H7 (cell line): ENCODE data around the gene KRTAP5-2.

DNA sequence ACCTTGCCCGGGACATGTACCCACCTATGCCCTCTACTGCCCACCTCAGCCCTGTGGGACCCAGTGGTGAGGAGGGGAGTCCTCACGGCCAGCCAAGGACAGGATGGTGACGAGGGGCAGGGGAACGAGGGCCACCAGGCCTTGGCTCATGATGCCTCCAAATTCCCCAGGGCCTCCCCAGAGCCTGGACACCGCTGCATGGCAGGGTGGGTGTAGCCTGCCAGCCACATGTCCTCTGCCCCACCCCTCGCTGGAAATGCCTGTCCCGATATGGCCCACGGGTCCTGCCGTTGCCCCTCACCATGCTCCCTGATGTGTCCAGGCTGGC lies 26.2 kb downstream of the TSPAN4 start:
- RAMPAGE, long total RNA: no peak

DNA sequence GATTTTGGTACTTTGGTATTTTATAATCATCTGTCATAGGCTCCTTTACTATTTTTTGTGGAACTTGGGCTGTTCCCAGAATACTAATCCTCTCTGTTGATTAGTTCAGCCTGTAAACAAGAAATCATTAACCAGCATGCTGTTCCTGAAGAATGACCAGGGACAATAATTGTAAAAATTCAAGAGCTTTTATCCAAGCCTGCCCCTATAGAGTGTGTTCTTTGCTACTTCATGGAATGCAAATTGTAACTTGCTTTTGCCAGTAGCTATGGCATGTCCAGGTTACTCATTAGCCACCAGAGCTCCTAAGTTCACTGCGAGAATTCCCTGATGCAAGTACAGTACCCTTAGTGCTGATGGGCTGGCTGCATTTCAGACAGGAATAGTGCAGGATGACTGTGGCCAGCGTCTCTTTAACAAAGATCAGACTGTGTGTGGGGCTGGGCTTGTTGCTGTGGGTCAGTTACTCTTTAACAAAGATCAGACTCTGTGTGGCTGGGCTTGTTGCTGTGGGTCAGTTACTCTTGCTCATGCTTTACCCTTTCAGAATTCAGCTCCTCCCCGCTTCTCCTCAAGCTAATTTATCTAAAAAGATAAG lies 26.7 kb downstream of the AP2A2 start:
- RAMPAGE, long total RNA: no peak

DNA sequence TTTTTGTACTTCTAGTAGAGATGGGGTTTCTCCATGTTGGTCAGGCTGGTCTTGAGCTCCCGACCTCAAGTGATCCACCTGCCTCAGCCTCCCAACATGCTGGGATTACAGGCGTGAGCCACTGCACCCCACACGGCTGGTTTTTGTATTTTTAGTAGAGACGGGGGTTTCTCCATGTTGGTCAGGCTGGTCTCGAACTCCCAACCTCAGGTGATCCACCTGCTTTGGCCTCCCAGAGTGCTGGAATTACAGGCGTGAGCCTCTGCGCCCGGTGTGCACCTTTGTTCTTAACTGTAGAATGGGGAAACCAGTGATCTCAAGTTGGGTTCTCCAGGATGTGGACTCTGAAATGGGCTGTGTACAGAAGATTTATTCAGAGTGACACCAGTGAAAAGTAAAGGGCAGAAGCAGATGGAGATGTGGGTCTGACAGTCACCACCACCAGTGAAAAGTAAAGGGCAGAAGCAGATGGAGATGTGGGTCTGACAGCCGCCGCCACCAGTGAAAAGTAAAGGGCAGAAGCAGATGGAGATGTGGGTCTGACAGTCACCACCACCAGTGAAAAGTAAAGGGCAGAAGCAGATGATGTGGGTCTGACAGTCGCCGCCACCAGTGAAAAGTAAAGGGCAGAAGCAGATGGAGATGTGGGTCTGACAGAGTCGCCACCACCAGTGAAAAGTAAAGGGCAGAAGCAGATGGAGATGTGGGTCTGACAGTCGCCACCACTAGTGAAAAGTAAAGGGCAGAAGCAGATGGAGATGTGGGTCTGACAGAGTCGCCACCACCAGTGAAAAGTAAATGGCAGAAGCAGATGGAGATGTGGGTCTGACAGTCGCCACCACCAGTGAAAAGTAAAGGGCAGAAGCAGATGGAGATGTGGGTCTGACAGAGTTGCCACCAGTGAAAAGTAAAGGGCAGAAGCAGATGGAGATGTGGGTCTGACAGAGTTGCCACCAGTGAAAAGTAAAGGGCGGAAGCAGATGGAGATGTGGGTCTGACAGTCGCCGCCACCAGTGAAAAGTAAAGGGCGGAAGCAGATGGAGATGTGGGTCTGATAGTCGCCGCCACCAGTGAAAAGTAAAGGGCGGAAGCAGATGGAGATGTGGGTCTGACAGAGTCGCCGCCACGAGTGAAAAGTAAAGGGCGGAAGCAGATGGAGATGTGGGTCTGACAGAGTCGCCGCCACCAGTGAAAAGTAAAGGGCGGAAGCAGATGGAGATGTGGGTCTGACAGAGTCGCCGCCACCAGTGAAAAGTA lies 35.4 kb downstream of the AP2A2 start:
- RAMPAGE, long total RNA: no peak

GRCh38 chr11:1008131-1008637 lies 28.3 kb downstream of the MUC6 start:
- RAMPAGE, long total RNA: no peak

DNA sequence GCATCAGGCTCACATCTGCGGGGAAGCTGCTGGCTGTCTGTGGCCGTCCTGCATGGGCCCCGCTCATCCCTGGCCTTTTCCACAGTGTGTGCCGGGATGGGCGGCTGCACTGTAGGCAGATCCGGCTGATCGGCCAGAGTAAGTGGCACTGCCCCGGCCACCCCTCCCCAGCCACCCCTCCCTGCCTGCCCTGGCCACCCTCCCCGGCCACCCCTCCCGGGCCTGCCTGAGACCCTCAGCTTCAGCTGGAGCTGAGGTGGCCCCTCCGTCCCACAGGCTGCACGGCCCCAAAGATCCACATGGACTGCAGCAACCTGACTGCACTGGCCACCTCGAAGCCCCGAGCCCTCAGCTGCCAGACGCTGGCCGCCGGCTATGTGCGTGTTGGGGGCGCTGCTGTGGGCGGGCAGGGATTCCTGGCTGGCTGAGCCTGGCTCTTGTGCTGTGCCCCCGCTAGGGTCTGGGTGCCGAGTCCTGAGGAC lies 49.0 kb upstream of the MUC6 start:
- RAMPAGE, long total RNA: no peak

DNA sequence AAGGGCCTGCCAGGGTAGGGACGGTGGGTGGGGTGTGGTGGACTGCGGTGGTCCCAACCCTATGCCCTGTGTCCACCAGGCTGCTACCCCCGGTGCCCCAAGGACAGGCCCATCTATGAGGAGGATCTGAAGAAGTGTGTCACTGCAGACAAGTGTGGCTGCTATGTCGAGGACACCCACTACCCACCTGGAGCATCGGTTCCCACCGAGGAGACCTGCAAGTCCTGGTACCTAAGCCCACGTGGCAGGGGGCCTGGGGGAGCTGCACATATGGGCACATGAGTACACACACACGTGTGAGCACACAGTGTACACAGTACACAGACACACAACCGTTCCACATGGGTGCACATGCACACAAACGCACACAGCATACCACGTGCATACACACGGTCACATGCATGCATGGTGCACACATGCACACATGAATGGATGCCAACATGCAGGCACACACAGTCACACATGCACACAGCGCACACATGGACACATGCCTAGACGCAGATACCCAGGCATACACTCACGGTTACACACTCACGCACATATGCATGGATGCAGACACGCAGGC lies 54.2 kb upstream of the MUC6 start:
- RAMPAGE, long total RNA: no peak

- RAMPAGE, long total RNA: no peak
Measured at GRCh38 chr11:1093721-1094445, 57.4 kb upstream of the MUC6 start.

GRCh38 chr11:1299600-1300485 lies 9.6 kb downstream of the TOLLIP start:
- RAMPAGE, long total RNA: no peak

GRCh38 chr11:1307215-1307752 lies 2.1 kb downstream of the TOLLIP start:
- RAMPAGE, long total RNA: no peak

GRCh38 chr11:1351329-1351952 lies 38.3 kb upstream of the BRSK2 start:
- RAMPAGE, long total RNA: no peak

DNA sequence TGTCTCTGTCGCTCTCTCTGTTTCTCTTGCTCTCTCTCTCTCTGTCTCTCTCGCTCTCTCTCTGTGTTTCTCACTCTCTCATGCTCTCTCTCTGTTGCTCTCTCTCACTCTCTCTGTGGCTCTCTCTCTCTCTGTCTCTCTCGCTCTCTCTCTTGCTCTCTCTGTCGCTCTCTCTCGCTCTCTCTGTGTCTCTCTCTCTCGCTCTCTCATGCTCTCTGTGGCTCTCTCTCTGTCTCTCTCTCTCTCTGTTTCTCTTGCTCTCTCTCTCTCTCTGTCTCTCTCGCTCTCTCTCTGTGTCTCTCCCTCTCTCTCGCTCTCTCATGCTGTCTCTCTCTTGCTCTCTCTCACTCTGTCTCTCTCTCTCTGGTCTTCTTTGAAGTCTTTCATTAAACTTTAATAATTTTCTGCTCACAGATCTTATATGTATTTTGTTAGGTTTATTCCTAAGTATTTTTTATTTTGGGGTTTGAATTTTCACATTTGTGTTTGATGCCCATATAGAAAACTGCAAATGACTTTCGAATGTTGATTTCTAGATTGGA lies 33.0 kb upstream of the BRSK2 start:
- RAMPAGE, long total RNA: no peak

GRCh38 chr11:1460301-1461289 lies 26.0 kb downstream of the MOB2 start:
- RAMPAGE, long total RNA: no peak

GRCh38 chr11:1514434-1515150 lies 28.0 kb upstream of the MOB2 start:
- RAMPAGE, long total RNA: no peak

GRCh38 chr11:1532727-1533337 lies 39.2 kb downstream of the DUSP8 start:
- RAMPAGE, long total RNA: no peak

- RAMPAGE, long total RNA: no peak
Measured at GRCh38 chr11:1572948-1573184, 795 bp upstream of the DUSP8 start.

GRCh38 chr11:1573355-1573936 lies 1.4 kb upstream of the DUSP8 start:
- RAMPAGE, long total RNA: no peak

GRCh38 chr11:1598111-1598448 lies at the start of gene KRTAP5-2:
Gene KRTAP5-2, minus strand, starts transcription at chr11:1598294.
- RAMPAGE, long total RNA: no peak

DNA sequence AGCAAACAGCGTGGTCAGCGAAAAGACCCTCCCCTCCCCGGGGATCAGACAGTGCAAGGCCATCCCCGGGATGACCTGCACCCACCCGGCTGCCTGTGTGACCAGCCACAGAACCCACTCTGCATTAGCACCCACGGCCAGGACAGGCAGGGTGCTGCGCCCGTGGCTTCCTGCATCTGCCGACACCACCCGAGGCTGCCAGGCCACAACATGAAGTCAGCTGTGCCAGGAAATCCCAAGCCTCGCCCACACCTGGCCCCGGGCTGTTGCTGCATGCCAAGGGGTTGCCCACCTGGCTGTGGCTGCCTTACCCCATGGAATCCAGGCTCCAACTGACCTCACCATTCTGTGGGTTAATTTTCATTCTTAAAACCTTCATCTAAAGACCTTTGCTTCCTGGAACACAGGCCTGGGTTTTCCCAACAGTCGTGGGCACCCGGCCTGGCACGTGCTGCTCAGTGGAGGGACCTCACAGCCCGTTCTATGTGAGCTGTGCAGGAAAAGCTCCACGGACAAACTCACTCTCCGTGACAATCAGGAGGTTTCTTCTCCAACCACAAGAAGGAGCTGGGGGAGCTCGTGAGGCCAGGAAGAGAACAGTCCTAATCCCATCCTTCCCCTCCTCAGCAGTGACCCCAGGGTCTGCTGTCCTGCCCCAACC lies 32.3 kb downstream of the KRTAP5-5 start:
- RAMPAGE, long total RNA: no peak

GRCh38 chr11:1685590-1685737 lies 11.5 kb upstream of the KRTAP5-6 start:
- RAMPAGE, long total RNA: no peak

- RAMPAGE, long total RNA: no peak
Measured at GRCh38 chr11:1685738-1686074, 11.3 kb upstream of the KRTAP5-6 start.